GM19240 (cell line): ENCODE data around the genes MAP4K3 and EML4.

GRCh38 chr2:39051799-39052528 lies 68.9 kb downstream of the SOS1 start:
- RRBS, result no CpG with 5 or more reads among the region's 4 CpGs

GRCh38 chr2:39070472-39070995 lies 50.3 kb downstream of the SOS1 start:
- RRBS, result no CpG with 5 or more reads among the region's 1 CpG

GRCh38 chr2:39128751-39129107 lies 7.9 kb upstream of the SOS1 start:
- RRBS, result no CpG with 5 or more reads among the region's 1 CpG

GRCh38 chr2:39377411-39378129 lies 59.5 kb downstream of the MAP4K3 start:
- RRBS, result no CpG with 5 or more reads among the region's 2 CpGs

GRCh38 chr2:39436331-39437371 lies at the start of gene MAP4K3:
MAP4K3 (minus strand) TSS chr2:39437285.
- RRBS, result 2% methylated on average over 12 of the region's 97 CpGs

DNA sequence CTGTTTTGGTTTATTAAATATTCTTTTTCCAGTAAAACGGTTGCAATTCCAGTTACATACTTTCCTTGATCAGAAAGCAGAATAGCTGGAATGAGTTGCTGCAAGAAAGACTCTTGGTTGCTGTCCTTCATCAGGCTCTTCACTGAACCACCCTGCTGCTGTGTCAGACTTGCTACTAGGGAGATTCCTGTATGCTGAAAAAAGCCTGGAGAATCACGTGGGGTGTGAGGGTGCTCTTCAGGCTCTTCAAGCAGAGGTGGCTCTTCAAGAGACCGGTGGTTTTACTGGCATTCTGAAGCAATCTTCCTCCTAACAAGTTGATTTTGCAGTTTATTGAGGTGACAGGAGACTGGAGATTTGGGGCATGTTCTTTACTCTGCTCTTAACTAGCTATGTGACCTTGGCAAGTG lies 14.0 kb downstream of the TMEM178A start:
- RRBS, result no CpG with 5 or more reads among the region's 3 CpGs

- RRBS, result no CpG with 5 or more reads among the region's 6 CpGs
These were observed 25.7 kb downstream of the THUMPD2 start for GRCh38 chr2:39753237-39753785.

DNA sequence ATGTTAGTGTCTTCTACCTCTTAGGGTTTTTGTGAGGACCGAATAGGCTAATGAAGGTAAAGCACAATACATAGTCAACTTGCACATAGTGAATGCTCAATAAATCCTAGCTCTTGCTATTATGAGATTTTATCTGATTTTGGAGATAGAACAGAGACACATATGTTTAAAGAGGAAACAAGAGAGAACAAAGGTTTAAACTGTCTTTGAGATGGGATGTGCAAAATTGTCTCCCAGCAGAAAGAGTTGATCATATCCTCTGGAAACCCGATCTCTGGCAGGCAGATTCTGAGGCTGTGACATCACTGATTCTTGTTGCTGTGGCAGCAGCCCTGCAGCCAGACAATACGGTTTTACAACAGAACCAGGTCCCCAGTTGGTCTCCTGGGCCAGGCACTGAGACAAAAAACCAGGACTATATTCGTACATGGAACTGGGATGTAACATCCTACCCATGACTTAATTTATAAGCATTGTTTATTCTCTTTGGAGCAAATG lies 80.3 kb downstream of the SLC8A1 start:
- RRBS, result no CpG with 5 or more reads among the region's 4 CpGs

GRCh38 chr2:41720695-41721471 lies 326.9 kb upstream of the PKDCC start:
- RRBS, result no CpG with 5 or more reads among the region's 7 CpGs

DNA sequence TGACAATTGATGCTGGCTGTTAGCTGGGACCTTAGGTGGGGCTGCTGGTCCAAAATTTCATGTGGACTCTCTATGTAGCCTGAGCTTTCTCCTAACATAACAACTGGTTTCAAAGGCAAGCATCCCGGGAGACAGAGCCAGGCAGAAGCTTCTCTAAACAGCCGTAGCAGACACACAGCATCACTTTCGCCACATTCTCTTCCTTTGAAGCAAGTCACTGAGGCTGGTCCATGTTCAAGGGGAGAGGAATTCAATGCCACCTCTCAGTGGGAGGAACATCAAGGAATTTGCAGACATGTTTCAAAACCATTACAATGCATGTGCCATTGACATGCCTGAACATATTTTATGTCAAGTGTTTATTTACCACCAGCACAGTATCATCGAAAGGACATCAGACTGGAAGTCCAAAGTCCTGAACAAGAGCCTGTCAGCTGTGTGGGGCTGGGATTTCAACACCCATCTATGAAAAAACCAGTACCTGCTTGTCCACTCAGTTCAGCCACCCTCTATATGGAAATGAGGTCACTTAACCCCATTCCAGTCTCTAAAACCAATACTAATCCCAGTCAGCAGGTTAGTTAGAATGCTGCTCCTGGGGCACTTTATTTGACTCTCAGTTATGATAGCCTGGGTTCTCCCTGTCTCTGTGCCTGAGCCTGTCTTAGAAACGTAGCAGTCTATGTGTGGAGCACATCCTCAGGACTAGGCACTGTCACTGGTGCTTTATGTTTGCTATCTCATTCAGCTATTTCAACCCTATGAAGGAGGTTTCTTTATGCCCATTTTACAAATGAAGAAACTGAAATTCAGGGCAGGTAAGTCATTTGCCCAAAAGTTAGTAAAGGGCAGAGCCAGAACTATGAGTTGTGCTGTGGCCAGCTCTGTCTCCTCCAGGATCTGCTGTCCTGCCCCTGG lies 152.7 kb upstream of the PKDCC start:
- RRBS, result no CpG with 5 or more reads among the region's 5 CpGs

- RRBS, result no CpG with 5 or more reads among the region's 6 CpGs
These were observed 110.4 kb upstream of the PKDCC start for GRCh38 chr2:41937361-41937968.

DNA sequence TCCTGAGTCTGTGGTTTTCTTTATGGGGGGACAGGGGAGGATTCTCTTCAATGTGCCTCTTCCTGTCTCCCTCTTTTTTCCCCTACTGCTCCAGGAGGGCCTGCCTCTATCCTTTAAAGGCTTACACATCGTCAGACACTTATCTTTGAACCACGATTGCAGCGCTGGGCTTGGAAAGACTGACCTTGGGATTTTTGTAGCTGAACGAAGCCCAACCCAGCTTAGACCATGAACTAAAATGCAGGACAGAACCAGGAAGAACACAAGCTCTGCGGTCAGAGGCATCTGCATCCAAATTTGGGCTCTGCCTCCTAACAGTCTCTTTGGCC lies 7.0 kb upstream of the PKDCC start:
- RRBS, result no CpG with 5 or more reads among the region's 5 CpGs

- RRBS, result no CpG with 5 or more reads among the region's 5 CpGs
These were observed 45.0 kb upstream of the EML4 start for GRCh38 chr2:42124038-42124680.

GRCh38 chr2:42141167-42141598 lies 28.0 kb upstream of the EML4 start:
- RRBS, result no CpG with 5 or more reads among the region's 6 CpGs

DNA sequence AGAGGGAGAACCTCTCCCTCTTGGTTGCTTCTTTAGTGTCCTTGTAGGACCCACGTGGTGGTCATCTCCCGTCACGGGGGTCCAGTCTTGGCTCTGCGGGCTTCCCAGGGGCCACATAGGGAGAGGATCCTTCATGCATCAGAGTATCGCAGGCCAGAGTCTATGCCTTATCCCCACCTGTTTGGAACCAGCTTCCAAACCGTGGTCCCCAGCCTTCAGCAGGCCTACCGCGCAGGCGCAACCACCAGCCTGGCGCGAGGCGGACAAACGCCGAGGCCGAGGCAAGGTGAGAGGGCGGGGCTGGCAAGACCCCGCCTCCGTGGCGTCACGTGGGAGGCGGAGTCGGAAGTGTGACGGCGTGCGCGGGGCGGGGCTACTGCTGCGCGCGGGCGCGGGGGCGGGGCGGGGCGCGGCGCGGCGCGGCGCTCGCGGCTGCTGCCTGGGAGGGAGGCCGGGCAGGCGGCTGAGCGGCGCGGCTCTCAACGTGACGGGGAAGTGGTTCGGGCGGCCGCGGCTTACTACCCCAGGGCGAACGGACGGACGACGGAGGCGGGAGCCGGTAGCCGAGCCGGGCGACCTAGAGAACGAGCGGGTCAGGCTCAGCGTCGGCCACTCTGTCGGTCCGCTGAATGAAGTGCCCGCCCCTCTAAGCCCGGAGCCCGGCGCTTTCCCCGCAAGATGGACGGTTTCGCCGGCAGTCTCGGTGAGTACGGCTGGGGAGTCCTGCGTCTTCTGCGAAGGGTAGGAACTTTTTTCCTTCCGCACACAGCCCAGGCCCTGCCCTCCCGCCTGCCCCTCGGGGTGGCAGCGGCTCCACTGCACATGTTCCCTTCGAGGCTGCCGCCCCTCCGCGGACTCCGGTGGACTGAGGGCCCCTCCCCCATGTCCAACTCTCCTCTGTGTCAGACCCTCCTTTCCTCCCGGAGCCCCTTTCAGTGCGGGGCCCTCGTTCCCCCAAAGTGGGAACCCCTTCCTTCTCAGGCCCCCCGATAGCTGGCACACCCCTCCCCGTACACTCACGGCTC lies at the start of gene EML4:
Gene EML4 (plus strand): TSS at position 420 of the 1,025 bp plus-strand sequence.
- RRBS, result under 1% methylated on average over 16 of the region's 97 CpGs

DNA sequence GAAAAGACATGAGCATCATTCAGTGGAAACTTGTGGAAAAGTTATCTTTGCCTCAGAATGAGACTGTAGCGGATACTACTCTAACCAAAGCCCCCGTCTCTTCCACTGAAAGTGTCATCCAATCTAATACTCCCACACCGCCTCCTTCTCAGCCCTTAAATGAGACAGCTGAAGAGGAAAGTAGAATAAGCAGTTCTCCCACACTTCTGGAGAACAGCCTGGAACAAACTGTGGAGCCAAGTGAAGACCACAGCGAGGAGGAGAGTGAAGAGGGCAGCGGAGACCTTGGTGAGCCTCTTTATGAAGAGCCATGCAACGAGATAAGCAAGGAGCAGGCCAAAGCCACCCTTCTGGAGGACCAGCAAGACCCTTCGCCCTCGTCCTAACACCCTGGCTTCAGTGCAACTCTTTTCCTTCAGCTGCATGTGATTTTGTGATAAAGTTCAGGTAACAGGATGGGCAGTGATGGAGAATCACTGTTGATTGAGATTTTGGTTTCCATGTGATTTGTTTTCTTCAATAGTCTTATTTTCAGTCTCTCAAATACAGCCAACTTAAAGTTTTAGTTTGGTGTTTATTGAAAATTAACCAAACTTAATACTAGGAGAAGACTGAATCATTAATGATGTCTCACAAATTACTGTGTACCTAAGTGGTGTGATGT lies 31.1 kb downstream of the COX7A2L start:
- RRBS, result no CpG with 5 or more reads among the region's 8 CpGs

- RRBS, result no CpG with 5 or more reads among the region's 5 CpGs
These were observed 64.3 kb downstream of the OXER1 start for GRCh38 chr2:42699371-42700342.

DNA sequence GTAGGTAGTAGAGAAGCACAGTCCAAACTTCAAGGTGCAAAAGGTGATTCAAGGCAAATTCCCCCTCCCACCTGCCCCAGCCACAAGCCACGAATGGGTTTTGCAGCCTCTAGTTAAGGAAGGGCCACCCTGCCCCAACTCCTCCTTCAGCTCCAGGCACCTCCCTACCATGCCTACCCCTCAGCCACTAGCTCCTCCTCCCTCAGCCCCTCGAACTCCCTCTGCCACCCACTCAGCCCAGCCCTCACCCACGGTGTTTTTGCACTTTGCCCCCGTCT lies 4.6 kb downstream of the HAAO start:
- RRBS, result no CpG with 5 or more reads among the region's 4 CpGs

DNA sequence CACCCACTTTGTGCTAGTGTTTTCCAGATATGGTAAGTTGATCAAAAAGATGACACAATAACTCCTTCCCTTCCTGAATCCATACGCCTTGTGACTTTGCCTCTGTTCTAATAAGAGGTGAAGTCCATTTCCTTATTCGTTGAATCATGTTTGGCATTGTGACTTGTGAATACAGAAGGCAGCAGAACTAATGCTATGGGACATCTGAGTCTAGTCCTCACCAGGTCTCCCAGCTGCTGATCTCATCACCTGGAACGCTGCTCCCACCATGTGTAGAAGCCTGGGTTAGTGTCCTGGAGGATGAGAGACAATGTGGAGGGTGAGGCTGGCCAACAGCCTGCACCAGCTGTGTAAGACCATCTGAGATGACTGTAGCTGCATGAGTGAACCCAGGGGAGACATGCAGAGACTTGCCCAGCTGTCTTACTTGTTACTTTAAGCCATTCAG lies 3.4 kb upstream of the HAAO start:
- RRBS, result no CpG with 5 or more reads among the region's 3 CpGs

DNA sequence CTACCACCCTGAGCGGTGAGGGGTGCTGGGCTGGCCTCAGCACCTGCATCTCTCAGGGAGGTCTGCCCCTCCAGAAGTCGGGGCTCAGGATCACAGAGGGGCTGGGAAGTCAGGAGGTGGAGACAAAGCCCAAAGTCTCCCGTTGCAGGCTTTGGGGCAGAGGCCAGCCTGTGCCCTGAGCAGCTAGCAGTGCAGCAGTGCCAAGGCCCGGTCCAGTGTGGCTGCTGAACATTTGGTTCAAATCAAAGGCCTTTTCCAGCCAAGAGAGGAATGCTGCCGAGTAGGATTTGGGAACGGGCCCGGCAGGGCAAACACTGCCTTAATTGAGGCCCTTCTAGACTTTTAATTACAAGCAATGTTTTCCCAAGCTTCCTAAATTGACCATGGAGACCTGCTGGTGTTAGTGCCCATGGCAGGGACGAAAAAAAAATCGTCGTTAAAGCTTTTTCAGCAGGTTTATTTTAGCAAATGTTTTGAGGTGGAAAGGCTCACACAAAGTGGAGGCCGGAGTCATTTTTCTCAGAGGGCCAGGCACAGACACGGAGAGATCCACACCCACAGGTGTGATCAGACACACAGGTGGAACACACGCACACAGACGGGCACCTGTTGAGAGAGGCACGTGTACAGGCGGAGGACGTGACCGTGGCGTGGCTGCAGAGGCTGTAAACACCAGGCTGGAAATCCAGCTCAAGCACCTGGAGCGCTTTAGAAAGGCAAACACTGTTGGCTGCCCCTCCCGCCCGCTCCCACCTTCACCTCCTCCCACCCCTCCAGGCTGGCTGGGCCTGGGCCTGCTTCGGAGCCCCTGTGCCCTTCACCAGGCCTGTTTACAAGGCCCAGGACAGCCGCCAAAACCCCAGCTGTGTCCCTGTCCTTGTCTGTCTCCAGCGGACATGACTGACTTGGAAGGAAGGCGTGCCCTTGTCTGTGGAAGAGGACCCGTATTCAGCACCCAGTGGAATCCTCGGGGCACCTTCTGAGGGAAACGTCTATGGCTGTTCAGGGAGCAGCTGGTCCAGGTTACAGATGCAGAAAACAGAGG lies 133.9 kb upstream of the HAAO start:
- RRBS, result 89% methylated on average over 4 of the region's 29 CpGs